SUDHL5 (cell line): ENCODE measurements around a stretch of chr7.

- PRO-cap: no peak
These were observed 205.3 kb upstream of the KLF14 start for GRCh38 chr7:130939164-130939788.

GRCh38 chr7:130939789-130940561 is 206.0 kb upstream of the KLF14 start:
- PRO-cap: no peak

DNA sequence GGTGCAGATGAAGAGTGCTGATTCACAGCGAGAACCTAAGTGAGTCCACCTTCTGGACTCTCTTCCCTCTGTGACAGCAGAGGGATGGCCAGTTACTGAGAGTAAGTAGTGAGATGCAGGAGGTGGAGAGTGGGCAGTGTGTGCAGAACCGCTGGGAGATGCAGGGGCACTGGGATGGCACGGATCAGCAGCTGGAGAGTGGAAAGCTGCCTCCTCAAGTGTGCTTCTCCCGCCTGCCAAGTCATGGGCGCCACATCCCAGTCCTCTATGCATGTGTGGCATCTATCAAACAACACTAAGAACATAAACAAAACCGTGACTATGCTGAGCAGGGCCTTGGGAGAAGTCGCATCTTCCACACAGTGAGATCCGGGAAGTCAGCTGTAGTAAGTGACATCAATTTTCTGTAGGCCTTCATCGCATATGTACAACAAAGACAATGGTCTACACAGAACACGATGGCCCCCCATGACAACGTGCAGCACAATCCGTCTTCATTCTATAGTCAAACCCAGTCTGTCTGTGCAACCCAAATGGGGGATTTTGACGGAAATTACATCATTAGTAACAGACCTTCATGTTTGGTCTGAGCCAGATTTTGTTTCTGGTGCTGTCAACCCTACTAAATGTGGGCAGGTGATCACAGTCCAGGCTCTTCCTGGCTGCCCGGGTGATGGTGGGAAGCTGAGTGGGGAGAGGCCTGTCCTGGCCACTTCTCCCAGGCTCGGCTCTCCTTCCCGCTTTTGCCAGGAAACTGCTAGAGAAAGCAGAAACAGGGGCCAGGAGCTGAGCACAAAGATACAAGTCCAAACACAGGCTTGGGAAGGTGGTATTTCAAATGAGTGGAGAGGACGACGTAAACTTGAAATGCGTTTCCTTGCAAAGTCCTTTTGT is 217.6 kb upstream of the KLF14 start:
- PRO-cap: no peak

- PRO-cap: no peak
These were observed 246.5 kb upstream of the KLF14 start for GRCh38 chr7:130980440-130981021.

GRCh38 chr7:131013145-131013466 is 279.1 kb upstream of the KLF14 start:
- PRO-cap: no peak

DNA sequence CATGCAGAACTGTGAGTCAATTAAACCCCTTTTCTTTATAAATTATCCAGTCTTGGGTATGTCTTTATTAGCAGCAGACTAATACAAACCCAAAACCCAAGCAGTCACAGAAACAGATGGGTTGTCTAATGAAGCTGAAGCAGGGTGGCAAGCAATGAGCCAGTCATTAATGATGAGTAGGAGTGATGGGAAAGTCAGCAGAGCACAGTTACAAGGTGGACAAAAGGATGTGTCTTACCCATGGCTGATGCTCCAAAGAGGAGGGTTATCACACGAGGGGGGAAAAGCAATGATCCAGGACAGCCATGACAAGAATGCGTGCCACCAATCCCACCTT is 289.3 kb upstream of the KLF14 start:
- PRO-cap: no peak

- PRO-cap: no peak
These were observed 294.2 kb upstream of the MKLN1 start for GRCh38 chr7:131033429-131033894.

DNA sequence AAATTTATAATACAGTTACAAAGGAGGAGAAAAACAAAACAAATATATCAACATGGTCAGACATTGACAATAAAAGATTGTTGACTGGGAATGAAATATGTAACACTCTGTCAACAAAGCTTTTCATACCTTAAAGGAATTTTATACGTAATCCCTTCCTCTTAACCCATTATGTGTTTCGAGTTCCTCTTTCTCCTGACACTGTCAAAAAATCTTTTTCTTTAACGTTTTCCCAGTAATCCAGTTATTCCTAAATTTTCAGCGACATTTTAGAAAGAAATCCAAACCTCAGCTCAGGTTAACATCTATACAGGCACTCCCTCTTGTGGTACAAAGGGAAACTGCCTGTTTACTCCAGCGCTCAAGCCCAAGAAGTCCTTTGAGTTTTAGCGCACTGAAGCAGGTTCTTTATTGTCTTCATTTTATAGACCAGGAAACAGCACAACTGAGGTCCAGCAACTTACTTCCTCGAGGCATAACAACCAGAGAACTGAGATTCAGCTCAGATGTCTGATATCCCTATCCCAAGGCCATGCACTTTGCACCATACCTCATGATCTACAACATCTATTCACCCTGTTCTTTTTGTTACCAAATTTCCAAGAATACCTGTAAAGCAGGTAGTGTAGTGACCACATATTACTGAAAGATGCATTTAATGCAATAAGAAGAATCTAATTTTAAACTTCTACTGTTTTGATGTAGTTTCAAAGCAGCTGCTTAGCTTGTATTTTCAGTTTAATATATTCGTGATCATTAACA is 287.2 kb upstream of the MKLN1 start:
- PRO-cap: no peak

DNA sequence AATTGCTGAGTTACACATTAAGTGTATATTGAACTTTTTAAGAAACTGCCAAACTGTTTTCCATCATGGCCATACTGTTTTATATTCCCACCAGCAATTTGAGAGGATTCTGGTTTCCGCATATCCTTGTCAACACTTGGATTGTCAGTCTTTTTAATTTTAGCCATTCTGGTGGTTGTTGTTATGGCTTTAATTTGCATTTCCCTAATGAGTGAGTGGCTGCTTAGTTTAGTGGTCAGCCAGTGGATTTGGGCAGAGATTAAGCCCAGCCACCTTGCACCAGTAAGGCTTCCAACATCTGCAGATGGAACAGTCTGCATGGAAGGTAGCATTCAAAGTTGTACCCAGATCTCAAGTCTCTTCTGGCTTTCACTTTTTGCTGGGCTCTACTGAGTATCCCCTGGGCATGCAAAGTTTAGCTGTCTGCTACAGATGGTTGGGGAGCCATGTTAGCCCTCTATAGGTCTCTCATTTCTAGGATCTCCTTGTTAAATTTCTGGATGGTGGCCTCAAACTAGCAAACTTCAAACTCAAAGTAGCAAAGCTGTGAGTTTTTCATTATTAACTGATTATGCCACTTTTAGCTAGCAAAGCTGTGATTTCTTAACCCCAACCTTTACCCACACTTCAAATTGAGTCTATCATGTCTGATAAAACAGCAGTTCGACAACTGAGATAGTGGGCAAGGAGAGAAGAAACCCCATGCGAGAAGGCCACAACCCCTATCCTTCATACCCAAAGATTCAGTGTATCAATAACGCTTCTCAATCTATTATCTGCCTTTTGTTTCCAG is 280.8 kb upstream of the MKLN1 start:
- PRO-cap: no peak

GRCh38 chr7:131048607-131049779 is 278.7 kb upstream of the MKLN1 start:
- PRO-cap: no peak

DNA sequence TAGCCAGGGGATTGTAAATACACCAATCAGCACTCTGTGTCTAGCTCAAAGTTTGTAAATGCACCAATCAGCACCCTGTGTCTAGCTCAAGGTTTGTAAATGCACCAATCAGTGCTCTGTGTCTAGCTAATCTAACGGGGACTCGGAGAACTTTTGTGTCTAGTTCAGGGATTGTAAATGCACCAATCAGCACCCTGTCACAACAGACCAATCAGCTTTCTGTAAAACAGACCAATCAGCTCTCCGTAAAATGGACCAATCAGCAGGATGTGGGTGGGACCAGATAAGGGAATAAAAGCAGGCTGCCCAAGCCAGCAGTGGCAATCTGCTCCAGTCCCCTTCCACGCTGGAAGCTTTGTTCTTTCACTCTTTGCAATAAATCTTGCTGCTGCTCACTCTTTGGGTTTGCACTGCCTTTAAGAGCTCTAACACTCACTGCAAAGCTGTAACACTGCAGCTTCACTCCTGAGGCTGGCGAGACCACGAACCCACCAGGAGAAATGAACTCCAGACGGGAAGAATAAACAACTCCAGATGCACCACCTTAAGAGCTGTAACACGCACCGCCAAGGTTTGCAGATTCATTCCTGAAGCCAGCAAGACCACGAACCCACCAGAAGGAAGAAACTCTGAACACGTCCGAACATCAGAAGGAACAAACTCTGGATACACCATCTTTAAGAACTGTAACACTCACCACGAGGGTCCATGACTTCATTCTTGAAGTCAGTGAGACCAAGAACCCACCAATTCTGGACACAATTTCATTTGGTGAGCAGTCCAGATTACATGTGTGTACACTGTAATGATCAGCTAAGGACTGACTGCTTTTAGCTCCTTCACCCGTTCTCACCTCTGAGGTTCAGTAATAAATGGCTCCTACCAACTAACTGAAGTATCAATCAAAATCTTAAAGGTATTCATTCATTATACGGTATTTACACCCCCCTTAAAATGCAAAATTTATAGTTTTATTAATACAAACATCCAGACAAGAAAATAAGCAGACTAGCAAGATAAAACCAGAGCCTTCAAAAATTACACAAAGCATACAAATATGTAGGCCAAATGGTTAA is 267.9 kb upstream of the MKLN1 start:
- PRO-cap: no peak

GRCh38 chr7:131066340-131067007 is 261.2 kb upstream of the MKLN1 start:
- PRO-cap: no peak

GRCh38 chr7:131076509-131077411 is 250.9 kb upstream of the MKLN1 start:
- PRO-cap: no peak

GRCh38 chr7:131100465-131101600 is 226.8 kb upstream of the MKLN1 start:
- PRO-cap: bidirectional peak, plus-strand start at chr7:131100954, minus-strand start at chr7:131100690

GRCh38 chr7:131108513-131108922 is 219.2 kb upstream of the MKLN1 start:
- PRO-cap: bidirectional peak, plus-strand start at chr7:131108762, minus-strand start at chr7:131108437; bidirectional peak, plus-strand start at chr7:131108859, minus-strand start at chr7:131108800

GRCh38 chr7:131109535-131110285 is 218.0 kb upstream of the MKLN1 start:
- PRO-cap: bidirectional peak, plus-strand start at chr7:131110146, minus-strand start at chr7:131109967

DNA sequence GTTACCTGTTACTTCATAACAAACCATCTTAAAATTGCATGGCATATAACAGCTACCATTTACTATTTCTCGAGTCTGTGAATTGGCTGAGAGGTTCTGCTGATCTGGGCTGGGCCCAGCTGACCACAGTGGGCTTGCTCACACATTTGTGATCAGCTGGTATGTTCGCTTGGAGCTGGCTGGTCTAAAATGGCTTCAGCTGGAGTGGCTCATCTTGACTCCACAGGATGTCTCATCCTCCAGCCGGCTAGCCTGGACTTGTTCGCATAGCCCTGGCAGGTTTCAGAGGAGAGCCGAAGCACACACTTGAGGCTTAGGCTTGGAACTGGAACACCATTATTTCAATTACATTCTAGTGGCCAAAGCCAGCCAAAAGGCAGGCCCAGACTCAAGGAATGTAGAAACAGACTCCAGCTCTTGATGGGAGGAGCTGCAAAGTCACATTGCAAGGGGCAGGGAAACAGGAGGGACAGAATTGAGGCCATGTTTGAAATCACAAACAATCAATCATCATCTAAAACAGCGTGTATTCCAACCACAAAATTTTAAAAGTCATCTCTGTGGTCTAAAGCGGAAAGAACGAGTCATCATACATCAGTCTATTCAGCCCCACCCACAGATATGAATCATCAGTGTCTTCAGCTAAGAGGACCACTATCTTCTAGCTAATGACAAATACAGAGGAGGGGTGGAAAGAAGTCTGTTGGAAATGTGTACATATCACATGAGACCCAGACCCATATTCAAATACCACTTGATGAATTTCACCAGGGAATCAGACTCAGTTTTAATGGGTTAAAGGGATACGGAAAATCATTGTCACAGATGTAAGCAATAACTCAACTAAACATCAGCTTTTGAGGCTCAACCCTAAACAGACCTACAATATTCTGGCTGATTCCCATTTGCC is 139.1 kb upstream of the MKLN1 start:
- PRO-cap: unidirectional peak, plus-strand start at position 668 of the sequence

GRCh38 chr7:131203119-131203732 is 124.5 kb upstream of the MKLN1 start:
- PRO-cap: no peak

DNA sequence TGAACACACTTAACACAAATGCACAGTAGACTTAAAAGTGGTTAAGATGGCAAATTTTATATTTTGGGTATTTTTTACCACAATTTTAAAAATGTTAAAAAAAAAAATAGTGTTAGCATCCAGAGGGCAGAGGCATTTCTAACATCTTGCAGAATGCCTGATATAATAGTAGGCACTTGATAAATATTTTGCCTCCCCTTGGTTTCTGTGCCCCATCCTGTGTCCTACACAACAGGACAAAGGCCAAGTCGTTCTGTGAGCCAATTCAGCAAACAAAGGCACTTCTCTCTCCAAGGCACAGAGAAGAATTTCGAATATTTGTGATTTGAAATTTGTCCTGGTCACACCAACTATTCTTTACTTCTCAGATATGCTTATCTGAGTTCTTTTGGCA is 108.5 kb upstream of the MKLN1 start:
- PRO-cap: no peak

DNA sequence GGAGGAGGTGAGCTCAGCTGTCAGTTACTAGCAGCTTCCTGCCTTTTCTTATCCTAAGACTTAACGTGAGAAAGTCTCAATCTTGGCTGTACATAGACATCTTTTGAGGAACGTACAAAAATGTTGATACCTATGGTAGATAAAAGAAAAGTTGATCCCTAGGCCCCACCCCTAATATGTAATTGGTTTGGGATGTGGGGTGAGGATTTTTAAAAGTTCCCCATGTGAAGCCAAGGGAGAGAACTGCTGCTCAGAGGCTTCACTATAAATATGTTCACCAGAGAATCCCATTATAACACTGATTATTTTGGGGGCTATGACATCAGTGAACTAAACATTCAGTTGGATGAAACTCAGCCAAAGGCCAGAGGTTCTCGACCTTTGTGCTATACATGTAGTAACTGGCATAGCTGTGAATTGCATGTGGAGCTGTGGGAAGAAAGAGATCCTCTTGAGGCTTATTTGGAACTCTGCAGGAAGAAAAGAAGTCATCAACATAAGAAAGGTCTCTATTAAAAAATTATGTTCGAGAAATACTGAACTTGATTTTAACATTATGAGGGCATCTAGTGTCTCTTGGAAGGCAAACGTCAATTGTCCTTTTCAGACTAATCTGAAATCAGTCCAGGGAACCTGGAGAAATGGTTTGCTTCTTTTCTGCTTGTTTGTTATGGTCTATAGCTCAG is 26.6 kb upstream of the MKLN1 start:
- PRO-cap: no peak